B cell (primary cell): ENCODE data around the genes CNPY3, PEX6 and CUL9.

DNA sequence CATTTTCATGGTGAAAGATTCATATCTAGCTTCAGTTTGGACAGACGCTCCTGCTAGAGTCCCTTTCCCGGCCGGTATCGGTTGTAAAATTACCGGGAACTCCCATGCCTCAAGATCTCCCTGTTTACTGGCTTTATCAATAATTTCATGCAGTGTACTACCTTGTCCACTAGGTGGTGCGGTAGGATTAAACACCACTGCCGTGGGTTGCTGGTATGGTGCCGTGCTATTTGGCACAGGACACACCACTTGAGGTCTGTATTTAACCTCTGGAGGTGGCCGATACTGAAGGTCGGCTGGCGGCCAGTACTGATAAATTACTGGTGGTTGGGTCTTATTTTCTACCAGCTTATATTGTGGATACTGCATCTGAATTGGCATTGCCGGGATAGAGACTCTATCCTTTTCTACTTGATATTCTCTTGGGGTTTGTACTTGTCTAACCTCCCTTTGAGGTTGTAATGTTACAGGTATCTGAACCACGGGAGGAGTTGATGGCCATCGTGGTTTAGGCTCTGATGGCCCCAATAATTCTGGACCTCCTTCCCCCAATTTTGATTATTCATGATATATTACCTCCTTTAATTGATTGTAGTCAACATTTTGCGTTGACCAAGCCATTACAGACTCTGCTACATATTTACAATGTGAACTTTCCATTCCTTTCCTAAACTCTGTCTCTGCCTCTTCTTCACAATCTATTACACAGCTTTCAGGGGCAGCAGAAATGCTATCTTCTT, 11.0 kb upstream of the C6orf226 start:
- PRO-cap = no peak
- CAGE, long polyA plus RNA = no peak

DNA sequence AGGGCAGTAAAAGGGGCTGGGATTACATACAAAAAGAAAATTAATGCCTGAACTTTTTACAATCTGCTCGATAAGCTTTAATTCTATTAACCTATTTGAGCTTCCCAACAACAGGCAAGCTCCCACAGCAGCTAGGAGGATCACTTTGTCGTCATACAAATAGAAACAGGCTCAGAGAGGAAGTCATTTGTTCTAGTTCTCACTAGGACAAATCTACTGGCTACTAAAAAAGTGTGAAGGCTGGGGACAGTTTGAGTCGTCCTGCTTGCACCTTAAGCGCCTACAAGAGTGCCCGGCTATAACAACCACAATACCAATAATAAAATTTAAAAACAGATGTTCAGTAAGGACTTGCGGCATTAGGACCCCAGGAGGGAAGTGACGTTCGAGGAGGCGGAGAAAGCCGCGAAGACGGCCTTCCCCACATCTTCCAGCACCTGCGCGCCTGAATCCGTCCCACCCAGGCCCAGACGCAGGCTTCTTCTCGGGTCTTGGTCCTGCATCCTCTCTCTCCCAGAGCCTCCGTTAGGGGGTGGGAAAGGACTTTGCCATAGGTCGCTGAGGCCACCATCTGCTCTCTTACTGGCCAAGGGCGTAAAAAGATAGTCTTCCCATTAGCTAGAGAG, 439 bp upstream of the CNPY3 start:
- PRO-cap = bidirectional peak, plus-strand start at position 154 of the sequence, minus-strand start at position 153 of the sequence; bidirectional peak, plus-strand start at position 448 of the sequence, minus-strand start at position 380 of the sequence
- CAGE, long polyA plus RNA = start-site peak on the minus strand centred at position 508 of the sequence, 489 bp wide, 91 and 56 reads in 2 replicates

- PRO-cap = bidirectional peak, plus-strand start at chr6:42929549, minus-strand start at chr6:42929405; bidirectional peak, plus-strand start at chr6:42929777, minus-strand start at chr6:42929659
- CAGE, long polyA plus RNA = start-site peak on the plus strand at chr6:42929431-42929549, 887 and 1,155 reads in 2 replicates
Observed at GRCh38 chr6:42929354-42929876, at the start of gene CNPY3. TSS of gene CNPY3 (plus strand) at chr6:42929480.

DNA sequence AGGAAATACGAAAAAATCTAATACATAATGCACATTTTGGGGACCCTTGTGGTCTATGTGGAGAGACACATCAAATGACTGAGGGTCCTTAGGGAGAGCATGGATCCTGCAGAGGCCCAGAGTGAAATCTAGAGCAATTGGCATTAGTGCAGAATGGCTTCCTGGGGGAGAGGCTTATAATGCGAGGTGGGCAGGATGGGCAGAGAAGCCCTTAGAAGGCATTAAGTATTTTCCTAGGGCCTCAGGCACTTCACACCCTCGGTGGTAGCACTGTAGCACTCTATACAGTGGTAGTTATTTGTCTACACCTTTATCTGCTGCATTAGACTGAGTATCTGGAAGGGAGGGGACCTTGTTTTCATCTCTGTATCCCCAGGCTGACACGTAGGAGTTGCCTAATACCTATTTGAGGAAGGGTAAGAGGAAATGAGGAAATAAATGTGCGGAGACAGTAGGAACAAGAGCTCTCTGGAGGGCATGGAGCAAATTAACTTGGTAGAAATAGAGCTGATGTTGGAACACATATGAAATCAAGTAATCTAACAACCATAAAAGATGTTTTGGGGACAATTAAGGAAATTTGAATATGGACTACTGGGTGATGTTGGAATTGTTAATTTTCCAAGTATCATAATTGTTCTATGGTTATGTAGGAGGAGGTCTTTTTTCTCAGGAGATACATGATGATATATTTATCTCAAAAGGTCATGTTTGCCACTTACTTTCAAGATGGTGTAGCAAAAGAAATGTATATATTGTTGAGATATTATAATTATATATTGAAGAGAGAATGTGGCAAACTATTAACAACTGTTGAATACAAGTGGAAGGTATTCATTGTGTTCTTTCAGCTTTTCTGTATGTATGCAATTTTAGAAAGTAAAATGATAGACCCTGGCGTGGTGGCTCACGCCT, 4.0 kb downstream of the CNPY3 start:
- PRO-cap = no peak
- CAGE, long polyA plus RNA = no peak

DNA sequence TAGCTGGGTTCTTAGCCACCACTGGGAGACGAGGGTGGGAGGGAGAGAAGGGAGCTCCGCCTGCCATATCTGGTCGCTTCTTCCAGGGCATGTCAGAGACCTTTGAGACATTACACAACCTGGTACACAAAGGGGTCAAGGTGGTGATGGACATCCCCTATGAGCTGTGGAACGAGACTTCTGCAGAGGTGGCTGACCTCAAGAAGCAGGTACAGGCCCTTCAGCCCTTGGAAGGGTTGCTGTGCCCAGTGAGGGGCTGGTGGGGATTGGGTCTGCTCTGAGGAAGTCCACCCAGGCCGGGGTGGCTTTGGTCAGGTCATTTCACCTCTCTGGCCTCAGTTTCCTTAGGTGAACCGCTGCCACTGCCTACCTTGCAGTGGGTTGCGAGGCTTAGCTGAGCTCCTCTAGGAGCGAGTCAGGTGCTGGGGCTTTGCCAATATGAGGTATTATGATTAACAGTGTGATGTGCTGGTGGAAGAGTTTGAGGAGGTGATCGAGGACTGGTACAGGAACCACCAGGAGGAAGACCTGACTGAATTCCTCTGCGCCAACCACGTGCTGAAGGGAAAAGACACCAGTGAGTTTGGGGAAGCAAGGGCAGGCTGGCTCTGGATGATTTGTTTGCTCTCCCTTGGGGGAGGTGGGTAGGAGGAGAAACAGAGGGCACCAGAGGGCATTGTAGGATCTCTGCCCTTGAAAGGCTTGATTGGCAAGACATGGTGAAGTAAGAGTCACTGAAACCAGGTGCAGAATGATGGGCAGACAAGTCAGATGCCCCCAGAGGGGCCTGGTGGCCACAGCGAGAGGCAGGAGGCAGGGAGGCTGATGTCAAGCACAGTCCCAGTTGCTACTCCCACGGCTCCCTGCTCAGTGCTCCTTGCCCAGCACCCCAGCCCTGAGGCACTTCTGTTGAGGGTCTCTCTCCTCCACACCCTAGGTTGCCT, 8.6 kb downstream of the CNPY3 start:
- PRO-cap = unidirectional peak, plus-strand start at position 458 of the sequence
- CAGE, long polyA plus RNA = no peak

GRCh38 chr6:42962838-42963681, 2.5 kb downstream of the GNMT start:
- PRO-cap = no peak
- CAGE, long polyA plus RNA = no peak

- PRO-cap = bidirectional peak, plus-strand start at chr6:42979319, minus-strand start at chr6:42979204
- CAGE, long polyA plus RNA = no peak
Observed at GRCh38 chr6:42979107-42980189, at the start of gene PEX6. TSS of gene PEX6 (minus strand) at chr6:42979181.

DNA sequence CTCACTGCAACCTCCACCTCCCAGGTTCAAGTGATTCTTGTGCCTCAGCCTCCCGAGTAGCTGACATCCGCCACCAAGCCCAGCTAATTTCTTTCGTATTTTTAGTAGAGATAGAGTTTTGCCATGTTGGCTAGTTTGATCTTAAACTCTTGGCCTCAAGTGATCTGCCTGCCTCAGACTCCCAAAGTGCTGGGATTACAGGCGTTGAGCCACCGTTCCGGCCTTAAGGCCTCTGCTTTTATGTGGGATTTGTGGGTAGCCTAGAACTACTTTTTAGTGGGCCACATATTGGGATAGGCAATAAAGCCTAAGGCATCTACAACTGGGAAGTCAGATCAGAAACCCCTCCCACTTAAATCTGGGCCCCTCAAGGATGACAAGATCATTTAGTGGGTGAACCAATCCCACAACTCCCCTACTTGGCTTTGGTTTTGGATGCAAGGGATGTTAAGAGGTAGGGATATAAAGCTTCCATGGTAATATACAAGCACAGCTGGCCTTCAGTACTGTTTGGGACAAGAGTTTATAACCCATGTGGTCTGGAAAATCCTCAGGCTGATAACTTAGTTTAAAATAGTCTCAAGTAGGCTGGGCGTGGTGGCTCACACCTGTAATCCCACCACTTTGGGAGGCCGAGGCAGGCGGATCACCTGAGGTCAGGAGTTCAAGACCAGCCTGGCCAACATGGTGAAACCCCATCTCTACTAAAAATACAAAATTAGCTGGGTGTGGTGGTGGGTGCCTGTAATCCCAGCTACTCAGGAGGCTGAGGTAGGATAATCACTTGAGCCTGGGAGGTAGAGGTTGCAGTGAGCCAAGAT, 8.5 kb downstream of the RRP36 start:
- PRO-cap = no peak
- CAGE, long polyA plus RNA = no peak

- PRO-cap = no peak
- CAGE, long polyA plus RNA = no peak
Observed at GRCh38 chr6:43052366-43053205, 1.1 kb downstream of the CUL7 start.

DNA sequence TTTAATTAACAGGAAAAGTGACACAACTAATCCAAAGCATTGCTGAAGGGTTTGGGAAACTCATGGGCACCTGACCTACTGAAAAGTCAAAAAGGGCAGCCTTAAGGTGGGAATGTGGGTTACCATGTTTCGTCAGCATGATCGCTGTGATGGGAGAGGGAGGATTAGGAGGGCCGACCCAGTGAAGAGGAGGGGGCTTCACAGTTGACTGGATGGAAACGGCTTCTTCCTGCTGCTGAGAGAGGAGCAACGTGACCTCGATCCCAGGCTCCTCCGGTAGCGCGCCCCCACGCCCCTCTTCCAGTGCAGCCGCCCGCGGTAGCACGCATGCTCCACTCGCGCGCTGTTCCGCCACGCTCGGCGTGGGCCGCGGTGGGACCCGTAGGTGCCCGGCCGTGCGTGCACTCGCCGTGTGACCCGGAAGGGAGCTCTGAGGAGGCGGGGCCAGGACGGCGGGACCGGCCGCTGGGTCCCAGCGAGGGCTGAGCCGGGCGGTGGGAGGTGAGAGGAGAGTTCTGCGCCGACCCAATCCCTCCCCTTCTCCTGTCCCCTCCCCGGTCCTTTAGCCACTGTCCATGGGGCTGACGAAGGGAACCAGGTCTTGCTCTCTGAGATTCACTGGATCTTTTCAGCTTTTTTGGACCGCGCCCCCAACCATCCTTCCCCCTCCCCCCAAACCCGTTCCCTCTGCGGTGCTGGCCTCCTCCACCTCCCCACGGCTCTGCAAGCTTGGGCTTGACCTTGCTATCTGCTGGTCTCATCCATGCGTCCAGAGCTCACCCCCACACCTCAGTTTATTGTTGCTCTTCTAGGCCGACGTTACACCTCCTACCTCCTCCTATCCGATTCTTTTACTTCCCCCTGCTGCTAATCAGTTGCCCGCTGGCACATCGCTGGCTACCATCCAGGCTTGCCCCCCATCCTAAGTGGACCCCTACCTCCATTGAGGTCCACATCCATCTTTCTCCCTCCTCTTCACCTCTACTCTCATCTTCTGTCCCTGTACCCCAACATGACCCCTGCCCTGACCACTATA, at the start of gene CUL9:
CUL9 (plus strand) TSS at position 448 of the 1,036 bp plus-strand sequence.
- PRO-cap = bidirectional peak, plus-strand start at position 447 of the sequence, minus-strand start at position 355 of the sequence; unidirectional peak, minus-strand start at position 799 of the sequence
- CAGE, long polyA plus RNA = no peak

DNA sequence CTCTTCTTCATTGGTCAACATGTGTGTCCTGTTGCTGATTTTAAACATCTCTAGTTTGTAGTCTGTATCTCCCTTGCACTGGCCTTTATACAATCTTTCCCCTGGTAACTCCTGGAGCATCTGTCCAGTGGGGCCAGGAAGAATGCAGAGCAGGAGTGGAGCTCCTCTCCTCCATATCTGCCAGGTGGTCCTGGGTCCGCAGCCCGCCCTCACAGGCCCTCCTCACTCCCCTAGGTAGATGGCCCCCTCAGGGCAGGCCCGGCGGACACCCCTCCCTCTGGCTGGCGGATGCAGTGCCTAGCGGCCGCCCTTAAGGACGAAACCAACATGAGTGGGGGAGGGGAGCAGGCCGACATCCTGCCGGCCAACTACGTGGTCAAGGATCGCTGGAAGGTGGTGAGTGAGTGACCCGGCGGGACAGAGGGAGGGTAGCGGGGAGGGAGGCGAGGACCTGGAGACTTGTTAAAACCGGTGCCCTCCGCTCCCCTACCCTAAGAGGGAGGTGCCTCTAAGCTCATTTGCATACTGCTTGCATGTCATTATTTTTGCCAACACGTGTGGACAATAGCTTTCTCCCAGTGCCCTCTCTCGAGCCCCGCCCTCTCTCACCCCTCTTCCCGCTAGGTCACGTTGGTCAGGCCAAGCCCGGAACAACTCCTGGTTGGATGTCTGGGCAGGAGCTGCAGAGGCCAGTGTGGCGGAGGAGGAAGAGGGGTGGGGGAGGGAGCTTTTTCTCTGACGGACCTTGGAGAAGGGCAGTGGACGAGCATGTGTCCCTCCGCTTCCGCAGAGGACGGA, 3.3 kb downstream of the TTBK1 start:
- PRO-cap = no peak
- CAGE, long polyA plus RNA = no peak

DNA sequence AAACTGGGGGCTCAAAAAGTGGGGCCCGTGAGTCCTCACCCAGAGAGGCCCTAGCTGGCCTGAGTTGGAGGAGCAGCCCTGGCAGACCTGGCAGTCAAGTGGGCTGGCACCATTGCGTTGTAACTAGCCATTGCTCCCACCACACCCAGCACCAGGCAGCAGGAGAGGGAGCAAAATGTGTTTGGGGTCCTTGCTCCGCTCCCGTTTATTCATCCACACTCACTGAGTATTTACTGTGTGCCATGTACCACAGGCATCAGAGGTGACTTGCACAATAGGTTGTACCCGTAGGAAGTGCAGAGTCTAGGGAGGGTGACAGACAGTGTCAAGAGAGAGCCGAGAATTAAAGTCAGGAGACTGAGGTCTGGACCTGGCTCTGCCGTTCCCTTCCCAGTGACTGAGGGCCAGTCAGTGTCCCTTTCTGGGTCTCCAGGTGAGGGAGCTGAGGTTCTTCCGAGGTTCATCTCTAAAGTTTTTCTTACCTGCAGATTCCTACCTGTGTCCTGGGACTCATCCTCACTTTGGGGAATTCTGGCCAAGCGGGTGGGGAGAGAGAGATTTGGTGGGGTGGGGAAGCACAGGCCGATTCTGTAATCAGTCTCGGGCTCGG, 22.3 kb downstream of the TTBK1 start:
- PRO-cap = no peak
- CAGE, long polyA plus RNA = no peak

DNA sequence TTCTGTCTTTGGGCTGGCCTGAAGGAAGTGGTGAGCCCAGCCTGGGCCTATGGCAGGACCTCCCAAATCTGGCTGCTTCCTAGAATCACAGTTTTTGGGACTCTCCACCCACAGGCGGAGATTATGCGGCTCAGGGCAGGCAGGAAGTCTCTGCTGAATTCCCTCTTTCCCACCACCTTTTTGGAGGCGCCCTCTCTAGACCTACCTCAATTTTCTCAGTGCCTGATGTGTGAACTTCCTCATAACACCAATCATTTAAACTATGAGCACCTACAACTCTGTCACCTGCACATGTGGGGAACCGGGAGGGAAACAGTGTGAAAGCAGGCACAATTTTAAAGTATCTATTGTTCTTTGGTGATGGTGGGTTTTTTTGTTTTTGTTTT, 24.0 kb downstream of the TTBK1 start:
- PRO-cap = no peak
- CAGE, long polyA plus RNA = no peak

DNA sequence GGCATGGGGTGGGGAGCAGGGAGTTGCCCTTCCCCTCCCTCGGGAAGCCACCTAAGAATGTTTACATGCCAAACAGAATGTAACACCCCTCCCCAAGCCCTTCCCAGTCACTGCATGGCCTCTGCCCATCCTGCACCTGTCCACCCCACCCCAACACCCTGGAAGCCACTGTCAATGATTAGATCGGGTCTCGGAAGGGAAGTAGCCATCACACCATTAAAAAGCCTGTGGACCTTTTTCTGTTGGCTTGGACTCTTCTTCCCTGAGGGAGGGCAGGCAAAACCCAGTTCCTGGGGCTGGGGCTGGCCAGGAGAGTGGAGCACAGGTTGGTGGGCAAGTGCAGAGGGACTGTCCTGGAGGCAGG, 10.1 kb upstream of the SLC22A7 start:
- PRO-cap = no peak
- CAGE, long polyA plus RNA = no peak

- PRO-cap = unidirectional peak, minus-strand start at chr6:43428218
- CAGE, long polyA plus RNA = no peak
Observed at GRCh38 chr6:43428031-43428482, 716 bp downstream of the ABCC10 start.

GRCh38 chr6:43455716-43456238, 429 bp upstream of the DLK2 start:
- PRO-cap = no peak
- CAGE, long polyA plus RNA = no peak

- PRO-cap = no peak
- CAGE, long polyA plus RNA = no peak
Observed at GRCh38 chr6:43456239-43456425, 784 bp upstream of the DLK2 start.

DNA sequence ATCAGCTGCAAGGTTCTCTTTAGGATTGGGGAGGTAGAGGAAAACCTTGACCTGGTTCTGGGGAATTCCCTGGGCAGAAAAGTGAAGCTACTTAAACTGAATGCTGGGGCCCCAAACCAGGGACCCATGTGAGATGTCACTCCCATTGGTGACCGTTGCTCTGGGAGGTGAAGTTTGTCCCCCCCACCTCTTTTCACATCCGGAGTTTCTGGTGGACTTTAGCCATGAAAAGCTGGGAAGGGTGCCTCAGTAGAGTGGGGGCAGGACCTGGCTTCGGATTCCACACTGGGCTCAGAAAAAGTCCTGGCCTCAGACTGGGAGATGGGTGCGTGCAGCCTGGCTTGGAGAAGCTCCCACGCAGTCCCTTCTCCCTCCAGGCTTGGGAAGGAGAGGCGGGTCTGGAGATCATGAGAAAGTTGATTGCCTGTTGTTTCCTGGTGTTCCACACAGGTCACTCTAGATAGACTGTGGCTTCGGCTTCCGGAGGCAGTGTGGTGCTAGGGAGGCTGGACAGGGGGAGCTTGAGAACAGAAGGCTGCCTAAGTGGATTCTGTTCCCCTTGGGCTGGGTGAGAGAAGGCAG, 13.3 kb downstream of the TJAP1 start:
- PRO-cap = no peak
- CAGE, long polyA plus RNA = no peak

DNA sequence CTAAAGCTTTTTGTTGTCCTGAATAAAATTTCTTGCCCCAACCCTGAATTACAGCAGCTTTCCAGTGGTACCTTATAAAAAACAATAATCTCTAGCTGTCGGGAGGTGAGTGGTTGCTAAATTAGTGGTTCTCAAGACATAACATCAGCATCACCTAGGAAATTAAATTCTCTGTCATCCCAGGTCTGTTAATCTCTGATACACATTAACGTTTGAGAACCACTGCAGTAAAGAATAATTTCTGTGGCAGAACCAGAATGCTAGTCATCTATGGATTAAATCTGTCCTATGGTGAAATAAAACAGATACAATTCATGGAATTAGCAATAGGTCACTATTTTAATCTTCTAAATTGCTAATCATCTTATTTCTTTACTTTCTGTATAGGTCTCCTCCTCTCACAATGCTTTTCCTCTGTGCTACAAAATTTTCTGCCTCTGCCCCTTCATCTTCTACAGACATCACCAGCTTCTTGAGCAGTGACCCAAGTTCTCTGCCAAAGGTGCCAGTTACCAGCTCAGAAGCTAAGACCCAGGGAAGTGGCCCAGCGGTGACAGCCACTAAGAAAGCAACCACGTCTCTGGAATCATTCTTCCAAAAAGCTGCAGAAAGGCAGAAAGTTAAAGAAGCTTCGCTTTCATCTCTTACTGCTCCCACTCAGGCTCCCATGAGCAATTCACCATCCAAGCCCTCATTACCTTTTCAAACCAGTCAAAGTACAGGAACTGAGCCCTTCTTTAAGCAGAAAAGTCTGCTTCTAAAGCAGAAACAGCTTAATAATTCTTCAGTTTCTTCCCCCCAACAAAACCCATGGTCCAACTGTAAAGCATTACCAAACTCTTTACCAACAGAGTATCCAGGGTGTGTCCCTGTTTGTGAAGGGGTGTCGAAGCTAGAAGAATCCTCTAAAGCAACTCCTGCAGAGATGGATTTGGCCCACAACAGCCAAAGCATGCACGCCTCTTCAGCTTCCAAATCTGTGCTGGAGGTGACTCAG, 15.5 kb downstream of the GTPBP2 start:
- PRO-cap = no peak
- CAGE, long polyA plus RNA = no peak

GRCh38 chr6:43640192-43640872, 4.5 kb upstream of the RSPH9 start:
- PRO-cap = no peak
- CAGE, long polyA plus RNA = no peak